Melanocyte of skin (primary cell): ENCODE measurements around a stretch of chr1.

- CAGE, long polyA plus RNA, 2 experiments, result no peak in any of the 2 experiments
Measured at GRCh38 chr1:167426868-167427317, 91.4 kb downstream of the CD247 start.

DNA sequence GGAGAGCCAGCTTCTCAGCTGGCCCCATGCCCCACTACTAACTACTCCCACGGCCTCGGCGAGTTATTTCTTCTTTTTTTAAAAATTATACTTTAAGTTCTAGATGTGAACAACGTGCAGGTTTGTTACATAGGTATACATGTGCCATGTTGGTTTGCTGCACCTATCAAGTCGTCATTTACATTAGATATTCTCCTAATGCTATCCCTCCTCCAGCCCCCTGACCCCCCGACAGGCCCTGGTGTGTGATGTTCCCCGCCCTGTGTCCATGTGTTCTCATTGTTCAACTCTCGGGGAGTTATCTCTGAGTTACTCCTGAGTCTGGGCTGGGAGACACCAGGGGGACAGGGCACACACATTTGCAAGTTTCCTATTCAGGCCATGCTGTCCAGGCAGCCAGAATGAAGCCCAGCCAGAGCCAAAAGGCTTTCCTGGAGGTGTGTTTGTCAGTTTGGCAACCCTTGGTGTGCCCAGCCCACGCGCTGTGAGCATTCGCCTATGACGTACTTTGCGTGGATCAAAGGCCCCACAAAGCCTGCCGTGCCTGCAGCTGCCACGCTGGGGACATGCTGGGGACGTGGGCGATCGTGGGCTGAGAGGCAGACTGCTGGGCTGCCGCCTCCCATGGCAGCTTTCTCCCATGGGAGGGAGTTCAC, 57.7 kb downstream of the CD247 start:
- CAGE, long polyA plus RNA, 2 experiments, result no peak in any of the 2 experiments

GRCh38 chr1:167500519-167500718, 17.9 kb downstream of the CD247 start:
- CAGE, long polyA plus RNA, 2 experiments, result no peak in any of the 2 experiments

DNA sequence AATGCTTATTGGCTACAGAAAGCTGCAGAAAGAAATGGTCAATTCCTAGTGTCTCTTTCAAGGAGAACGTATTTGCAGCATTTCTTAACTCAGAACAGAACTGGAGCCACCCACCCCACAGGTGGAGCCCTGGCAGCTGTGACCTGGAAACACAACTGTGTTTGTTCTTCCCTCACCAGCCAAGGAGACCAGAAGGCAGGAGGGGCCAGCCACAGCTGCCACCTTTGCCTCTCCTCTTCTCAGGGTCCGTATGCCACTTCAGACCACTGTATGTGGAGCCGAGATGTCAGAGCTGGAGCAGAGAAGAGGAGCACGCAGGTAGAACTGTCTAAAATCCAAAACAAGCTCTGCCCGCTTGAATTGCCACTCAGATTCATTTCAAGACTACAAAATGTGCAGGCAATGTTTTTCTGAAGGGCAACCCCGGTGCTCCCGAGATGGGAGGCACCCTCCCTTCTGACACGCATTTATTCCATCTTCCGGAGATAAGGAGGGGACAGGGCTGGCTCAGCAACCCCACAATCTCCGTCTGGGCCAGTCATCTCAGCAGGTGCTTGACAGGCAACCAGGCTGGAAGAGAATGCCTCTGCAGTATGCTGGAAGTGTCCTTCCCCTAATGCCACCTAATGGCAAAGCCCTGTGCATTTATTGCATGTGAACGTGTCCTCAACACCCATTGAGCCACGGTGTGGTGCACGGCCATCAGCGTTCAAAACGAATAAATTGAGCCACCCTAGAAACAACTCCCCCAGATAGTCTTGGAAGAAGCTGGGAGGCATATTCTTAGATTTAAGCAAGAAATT, 16.6 kb downstream of the CD247 start:
- CAGE, long polyA plus RNA, 2 experiments, result no peak in any of the 2 experiments

GRCh38 chr1:167514144-167514591, 4.2 kb downstream of the CD247 start:
- CAGE, long polyA plus RNA, 2 experiments, result no peak in any of the 2 experiments

DNA sequence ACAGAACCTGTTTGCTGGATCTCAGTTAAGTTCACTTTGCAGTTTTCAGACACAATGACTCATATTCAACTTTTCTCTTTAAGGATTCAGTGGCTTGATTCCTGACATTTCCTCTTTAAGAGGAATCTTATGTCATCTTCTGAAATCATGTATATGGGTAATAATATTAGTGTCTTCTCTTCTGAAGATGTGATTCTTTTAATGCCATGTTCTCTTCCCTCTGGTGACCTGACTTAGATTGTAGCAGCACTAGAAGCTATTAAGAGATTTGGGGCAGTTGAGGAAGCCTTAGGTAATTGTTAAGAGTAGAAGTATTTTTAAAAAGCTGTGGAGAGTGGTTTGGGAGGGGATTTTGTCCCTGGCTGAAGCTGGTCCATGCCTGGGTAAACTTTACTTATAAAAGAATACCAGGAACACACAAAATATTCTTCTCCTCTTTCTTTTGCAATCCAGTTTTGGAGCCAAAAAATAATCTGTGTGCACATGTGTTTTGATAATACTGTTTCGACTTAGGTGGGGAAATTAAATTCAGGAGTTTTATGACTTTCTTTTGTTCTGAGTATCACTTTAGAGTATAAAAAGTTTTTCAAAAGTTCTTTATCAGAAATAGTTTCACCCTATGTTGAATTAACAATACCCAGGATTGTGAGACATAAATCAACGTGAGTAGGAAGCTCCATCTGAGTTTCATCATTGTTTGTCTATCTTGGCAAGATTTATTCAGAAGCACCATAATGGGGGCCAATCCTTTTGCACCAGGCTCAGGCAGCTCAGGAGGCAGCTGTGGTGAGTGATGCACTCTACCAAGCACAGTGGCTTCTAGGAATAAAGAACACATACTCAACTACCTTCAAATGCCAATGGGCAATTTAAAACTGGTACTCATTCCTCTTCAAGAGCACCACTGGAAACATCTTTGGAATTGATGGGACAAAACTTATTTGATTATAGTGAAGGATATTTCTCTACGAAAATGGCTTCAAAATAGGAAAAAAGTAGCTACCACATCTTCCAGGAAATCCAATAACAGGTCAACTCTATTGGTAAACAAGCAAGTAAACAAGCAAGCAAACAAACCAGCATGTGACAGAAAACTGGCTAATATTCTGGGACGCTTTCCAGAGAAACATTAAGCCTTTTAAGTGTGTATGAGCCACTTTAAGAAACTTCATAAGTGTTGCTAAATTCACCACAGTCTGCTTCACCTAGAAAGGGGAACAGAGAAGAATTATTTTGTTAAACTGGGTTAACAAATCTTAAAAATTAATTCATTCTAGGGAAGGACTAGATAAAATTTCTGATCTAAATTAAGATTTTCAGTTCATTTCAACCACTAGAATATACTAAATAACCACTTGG, 12.0 kb downstream of the CREG1 start:
- CAGE, long polyA plus RNA, 2 experiments, result no peak in any of the 2 experiments

DNA sequence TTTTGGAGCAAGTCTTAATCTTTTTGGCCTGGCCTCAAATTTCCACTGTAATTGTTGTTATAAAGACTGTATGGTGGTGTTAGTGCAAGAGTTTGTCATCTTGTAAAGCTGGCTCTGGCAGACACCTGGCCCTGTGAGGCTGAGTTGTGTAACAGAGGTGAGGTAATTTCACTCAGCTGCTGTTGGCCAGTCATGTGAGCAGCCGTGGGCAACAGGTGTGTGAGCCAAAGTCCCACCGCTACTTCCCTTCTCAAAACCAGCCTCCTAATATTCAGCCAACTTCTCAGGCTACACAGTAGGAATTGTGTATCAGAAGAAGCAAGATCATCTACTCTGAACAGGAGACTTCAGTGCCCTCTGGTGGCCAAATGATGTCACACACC, 2.4 kb upstream of the CREG1 start:
- CAGE, long polyA plus RNA, 2 experiments, result no peak in any of the 2 experiments

- CAGE, long polyA plus RNA, 2 experiments, result no peak in any of the 2 experiments
Measured at GRCh38 chr1:167973883-167974237, 37.0 kb upstream of the MPC2 start.

- CAGE, long polyA plus RNA, 2 experiments, result no peak in any of the 2 experiments
Measured at GRCh38 chr1:168081135-168081641, 55.5 kb downstream of the GPR161 start.

DNA sequence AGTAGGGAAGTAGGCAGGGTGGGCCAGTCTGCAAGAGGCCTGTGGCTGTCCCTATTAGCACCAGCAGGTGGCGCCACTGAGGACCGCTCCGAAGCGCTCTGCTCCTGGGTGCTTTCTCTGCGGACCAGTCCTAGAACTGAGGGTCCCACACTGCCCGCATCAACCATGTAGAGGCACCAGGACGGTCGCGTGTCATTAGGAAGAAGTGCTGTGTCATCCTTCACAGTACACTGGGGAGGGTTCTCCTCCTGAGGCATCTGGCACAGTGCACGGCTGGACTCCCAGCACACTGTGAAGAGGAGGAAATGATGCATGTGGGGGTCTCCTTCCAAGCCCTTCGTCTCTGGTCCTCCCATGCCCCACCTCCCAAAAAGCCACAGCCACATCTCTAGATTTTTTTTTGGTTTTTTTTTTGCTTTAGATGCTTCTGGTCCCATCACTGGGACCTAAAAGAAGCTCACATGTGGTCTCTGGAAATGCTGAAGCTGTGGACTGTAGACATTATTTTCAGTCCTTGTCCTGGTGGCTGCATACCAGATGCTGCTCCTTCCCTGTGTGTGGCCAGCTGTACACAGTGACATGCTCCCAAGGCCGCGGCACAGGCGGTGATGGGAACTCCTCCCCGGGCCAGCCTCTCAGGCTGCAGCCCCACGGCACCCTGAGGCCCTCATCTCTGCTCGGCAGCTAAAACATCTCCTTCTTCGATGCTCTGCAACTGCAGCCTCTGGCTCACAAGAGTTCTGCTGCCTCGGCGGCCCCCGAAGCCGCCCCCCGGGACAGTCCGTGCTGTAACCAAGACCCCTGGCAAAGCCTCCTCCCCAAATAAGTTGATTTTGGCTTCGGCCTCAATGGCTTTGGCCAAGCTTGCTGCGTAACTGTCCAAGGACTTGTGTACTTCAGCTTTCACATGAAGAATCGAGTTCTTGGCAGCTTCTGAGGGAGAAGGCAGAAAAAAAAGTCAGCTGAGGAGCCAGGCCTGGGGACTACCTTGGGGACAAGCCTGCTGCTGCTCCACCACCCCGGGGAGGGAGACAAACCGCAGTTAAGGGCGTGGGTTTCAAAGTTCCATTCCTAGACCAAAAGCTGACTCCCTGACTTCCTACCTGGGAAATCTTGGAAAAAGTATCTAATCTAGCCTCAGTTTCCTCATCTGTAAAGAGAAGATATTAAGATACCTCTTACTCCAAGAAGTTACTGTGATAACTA, 51.5 kb downstream of the GPR161 start:
- CAGE, long polyA plus RNA, 2 experiments, result no peak in any of the 2 experiments

GRCh38 chr1:168137251-168138039, 715 bp upstream of the GPR161 start:
- CAGE, long polyA plus RNA, 2 experiments, result no peak in any of the 2 experiments

DNA sequence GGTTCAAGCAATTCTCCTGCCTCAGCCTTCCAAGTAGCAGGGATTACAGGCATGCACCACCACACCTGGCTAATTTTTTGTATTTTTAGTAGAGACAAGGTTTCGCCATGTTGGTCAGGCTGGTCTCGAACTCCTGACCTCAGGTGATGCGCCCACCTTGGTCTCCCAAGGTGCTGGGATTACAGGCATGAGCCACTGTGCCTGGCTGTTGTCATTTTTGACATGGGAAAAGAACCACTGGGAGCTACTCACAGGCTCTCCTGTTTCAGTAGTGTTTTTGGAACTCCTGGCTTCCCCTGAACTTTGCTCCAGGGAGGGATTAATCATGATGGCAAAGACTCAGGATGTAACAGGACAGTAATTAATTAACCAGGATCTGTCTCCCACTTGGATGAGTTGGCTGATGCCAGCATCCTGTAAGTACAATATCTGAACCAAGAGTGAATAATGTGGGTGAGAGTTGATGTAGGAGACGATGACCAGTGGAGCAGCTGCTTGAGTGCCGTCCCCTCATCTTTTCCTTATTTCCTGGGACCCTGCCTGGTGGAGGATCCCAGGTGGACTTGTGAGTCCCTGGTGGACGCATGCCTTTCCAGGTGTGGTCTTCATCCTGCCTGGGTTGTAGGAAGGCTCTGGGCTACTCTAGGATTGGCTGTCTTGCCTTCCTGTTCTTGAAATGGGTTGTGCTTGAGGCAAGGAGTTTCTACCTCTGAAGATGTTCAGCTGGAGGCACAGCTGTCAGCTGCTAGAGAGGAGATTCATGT, 4.9 kb downstream of the SFT2D2 start:
- CAGE, long polyA plus RNA, 2 experiments, result no peak in any of the 2 experiments

DNA sequence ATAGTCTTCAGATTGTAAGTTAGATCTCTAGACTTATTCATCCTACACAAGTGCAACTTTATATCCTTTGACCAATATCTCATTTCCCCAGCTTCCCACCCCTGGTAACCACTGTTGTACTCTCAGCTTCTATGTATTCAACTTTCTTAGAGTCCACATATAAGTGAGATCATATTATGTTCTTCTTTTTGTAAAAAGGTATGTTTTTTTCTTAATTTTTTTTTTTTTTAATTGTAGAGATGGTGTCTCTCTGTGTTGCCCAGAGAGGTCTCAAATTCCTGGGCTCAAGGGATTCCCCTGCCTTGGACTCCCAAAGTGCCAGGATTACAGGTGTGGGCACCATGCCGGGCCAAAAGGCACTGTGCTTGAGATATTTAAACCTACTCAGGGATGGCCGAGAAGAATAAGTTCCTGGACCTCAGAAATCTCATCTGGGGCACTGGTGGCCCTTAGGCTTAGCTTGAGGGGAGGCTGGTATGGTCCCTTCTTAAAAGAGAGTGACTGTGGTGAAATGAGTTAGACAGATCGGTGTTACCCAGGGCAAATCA, 27.3 kb downstream of the TBX19 start:
- CAGE, long polyA plus RNA, 2 experiments, result no peak in any of the 2 experiments

DNA sequence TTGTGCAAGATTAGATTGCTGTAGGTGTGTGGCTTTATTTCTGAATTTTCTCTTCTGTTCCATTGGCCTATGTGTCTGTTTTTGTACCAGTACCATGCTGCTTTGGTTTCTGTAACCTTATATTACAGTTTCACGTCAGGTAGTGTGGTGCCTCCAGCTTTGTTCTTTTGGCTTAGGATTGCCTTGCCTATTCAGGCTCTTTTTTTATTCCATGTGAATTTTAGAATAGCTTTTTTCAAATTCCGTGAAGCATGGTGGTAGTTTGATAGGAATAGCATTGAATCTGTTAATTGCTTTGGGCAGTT, 74.3 kb downstream of the TBX19 start:
- CAGE, long polyA plus RNA, 2 experiments, result no peak in any of the 2 experiments

DNA sequence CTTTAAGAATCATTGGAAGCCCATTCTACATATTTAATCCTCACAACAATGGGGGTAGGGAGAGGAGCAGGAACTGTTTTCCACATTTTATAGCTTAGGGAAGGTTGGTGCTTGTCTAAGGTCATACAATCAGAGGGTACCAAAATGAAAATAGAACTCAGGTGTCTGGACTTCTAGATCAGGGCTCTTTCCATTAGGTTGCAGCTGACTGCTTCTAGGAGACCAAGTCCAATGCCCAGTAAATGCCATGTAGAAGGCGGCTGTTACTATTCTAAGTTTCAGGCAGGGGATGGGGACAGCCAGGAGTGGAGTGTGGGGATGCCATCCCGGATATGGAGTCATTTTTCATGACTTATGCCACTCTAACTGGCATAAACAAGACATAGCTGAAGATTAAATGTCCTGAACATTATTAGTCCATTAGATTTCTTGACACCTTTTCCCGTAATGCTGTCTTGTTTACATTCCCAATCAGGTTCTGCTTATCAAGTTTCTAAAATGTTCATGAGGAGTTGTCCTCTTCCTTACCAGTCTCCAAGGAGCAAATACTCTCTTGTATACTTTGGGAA, 31.5 kb downstream of the XCL1 start:
- CAGE, long polyA plus RNA, 2 experiments, result no peak in any of the 2 experiments

GRCh38 chr1:168689727-168690628, 39.0 kb downstream of the DPT start:
- CAGE, long polyA plus RNA, 2 experiments, result no peak in any of the 2 experiments

GRCh38 chr1:168751921-168752715, 23.1 kb upstream of the DPT start:
- CAGE, long polyA plus RNA, 2 experiments, result no peak in any of the 2 experiments

- CAGE, long polyA plus RNA, 2 experiments, result no peak in any of the 2 experiments
Measured at GRCh38 chr1:168960658-168961013, 145.9 kb upstream of the ATP1B1 start.

DNA sequence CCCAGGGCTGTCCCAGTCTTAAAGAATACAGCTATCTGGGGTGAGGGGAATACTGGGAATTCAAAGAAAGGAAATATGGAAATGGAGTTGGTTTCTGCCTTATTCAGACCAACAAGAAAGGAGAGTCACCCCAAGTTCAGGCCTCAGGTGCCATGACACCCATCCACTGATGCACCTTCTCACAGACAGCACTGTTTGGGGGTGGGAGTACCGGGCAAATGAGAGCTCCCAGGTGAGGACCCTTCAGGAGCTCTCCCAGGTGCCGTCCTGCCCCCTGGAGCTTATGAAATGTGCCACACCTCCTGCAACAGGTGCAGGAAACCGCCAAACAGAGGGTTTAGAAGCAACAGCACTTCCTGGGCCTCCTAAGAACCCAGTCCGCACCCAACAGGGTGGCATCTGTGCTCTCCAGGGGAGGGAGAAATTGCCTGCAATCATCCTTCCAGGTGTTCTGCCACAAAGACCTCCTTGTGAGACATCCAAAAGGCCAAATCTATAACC, 87.8 kb upstream of the ATP1B1 start:
- CAGE, long polyA plus RNA, 2 experiments, result no peak in any of the 2 experiments

GRCh38 chr1:169047082-169047277, 59.5 kb upstream of the ATP1B1 start:
- CAGE, long polyA plus RNA, 2 experiments, result no peak in any of the 2 experiments